HT-29 (cell line): ENCODE measurements around the gene SP5.

- RAMPAGE, long total RNA = no peak
Observed at GRCh38 chr2:170362680-170363616, 185.0 kb downstream of the MYO3B start.

GRCh38 chr2:170455483-170455994 is 259.6 kb upstream of the SP5 start:
- RAMPAGE, long total RNA = no peak

DNA sequence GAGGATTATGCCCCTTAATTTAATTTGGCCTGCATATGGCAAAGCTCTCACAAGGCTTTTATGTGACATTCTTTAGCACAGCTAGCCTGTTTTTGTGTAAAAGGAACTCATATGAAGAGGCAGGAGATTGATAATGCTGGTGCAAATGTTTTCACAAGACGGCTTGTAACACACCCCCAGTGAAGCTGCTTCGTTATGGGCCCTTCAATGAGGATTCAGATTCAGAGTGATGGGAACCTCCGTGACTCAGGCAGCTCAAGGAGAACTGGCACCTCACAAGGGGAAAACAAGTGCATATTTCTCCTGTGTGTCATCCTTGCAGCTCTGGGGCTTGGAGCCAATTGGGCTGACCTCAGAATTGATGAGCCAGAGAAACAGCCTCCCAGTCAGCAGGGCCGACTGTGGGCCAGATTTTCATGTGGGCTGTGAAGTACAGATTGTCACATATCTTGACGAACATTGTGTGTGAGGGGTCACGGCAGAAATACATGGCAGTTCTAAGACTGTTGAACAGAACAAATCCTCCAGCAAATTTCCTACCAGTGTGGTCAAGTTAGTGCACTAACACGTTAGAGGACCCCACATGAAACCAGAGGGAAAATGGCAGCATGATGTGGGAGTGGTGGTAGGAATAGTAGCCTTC is 189.6 kb upstream of the SP5 start:
- RAMPAGE, long total RNA = no peak

DNA sequence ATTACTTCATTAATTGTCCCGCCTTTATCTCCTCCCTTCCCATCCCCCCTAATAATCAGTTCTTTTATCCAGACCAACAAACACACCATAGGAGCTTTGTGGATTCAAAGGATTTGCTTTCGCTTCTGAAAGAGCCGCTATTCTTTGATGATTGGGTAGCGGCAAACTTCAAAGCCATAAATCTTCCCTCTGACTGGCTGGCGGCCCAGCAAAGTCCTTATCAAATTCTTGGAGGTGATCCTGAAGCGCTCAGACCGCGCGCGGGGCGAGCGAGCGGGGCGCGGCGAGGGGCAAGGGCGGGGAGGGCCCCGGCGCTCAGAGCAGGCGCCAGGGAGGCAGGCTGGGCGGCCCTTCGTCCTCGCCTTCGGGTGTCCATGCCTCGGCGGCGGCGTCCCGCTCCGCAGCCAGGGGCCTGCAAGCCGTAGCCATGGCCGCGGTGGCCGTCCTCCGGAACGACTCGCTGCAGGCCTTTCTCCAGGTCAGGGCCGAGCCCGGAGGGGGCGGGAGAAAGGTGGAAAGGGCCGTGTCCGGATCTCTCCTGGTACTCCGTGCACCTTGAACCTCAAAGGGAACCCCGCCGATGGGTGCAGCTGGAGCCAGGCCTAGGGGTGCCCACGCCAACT is at the start of gene SP5:
TSS of gene SP5 (plus strand) at position 252 of the 623 bp plus-strand sequence.
- RAMPAGE, long total RNA = no peak

GRCh38 chr2:170770614-170771816 is 837 bp downstream of the ERICH2 start:
- RAMPAGE, long total RNA = no peak

DNA sequence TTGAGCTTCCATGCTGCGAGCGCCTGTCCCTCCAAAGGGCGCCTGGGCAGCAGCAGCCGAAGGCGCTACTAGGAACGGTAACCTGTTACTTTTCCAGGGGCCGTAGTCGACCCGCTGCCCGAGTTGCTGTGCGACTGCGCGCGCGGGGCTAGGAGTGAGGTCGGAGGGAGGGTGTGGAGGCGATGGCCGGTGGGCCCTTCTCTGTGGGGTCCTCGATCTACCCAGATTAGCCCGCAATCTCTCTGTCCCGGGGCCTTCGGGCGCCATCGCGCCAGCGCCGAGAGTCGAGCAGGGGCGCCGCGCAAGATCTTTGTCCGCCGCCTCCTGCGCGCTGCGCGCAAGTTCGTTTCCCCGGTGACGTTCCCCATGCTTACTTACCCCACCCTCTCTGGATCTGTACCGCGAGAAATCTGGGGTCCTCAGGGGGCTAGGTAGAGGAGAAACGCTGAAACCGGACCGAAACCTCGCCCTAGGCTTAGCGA is 694 bp downstream of the GAD1 start:
- RAMPAGE, long total RNA = no peak

DNA sequence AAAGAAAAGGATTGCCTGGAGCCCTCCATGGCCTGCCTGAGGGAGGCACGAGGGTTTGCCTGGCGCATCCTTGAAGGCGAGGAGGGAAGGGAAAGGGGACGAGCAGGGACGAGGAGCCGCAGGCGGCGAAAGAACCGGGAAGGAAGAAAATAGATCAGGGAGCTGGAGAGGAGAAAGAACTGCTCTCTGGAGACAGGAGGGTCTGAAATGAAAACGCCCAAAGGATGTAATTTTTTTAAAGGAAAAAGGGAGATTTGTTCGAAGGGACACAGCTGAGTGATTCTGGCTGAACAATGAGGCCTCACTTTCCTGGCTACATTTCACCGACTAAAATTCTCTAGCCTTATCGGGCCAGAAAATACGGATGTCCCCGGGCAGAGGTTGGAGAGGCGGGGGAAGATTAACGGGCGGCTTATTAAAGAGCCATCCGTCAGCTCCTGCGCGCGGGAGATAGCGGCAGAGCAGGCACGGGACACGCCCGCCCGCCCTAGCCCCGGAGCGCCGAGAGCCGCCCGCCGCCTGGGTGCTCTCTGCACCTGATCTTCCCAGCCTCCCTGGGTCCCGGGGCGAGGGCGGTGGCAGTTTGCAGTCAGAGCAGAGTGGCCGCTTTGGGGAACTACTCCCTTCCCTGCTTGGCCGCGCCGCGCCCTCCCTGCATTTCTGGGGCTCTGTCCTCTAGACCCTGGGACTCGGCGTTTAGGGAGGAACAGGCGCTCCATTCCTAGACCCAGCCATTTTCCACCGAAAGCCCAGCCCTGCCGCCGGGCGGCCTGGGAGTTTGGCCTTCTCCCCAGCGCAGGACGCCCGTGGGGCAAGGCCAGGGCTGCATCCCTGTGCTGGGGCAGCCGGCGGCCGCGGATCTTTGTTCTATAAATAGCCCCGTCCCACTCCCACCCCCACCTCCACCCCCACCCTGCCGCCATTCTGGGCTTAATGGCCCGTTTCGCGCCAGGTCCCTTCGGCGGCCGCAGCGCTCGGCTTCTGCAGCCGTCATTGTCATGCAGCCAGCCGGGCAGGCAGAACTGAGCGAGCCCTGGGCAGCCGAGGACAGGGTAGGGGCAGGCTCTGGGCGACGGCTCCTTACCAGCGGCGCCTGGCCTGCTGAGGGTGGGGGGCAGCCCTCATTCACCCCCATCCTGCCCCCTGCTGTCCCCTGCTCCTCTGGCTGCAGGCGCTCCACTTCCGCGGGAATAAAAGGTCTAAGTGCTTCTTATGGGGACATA is 6.5 kb downstream of the GAD1 start:
- RAMPAGE, long total RNA = no peak

DNA sequence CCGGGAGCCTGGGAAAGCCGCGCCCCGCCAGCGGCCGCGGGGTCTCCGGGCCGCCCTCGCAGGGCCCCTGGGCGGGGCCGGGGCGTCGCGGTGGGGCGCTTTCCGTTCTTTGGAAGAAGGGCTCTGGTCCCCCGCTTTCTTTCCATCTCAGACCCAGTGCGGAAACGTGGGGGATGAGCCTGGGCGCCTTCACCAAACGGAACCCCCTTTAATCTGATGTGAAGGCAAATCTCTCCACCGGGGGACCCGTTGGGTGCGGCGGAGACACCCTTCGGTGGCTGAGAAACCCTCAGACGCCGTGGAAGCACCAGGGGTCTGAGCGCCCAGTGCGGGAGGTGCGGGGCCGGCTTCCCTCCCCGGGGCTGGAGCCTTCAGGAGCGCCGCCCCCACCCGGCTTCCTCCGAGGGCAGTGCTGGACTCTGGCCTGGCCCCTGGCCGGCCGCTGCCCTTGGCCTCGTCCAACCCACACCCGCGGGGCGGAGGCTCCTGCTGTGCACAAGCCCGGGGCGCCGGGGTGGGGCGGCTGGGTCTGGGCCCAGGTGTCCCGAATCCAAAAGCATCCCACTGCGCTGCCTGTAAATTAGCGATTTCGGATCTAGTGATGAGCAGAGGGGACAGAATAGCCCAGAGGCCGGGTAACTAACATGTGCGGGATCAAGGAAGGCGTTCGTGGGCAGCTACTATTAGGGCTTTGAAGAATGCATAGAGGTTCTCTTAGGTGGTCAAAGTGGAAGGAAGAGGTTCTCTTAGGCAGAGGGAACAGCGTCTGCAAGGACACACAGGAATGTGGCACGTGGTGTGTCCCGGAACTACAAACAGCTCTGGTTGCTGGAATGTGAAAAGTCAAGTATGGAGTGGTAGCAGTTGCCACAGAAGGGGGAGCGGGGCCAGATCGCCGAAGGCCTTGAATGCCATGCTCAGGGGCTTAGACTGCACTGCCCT is 44.8 kb downstream of the GORASP2 start:
- RAMPAGE, long total RNA = no peak

DNA sequence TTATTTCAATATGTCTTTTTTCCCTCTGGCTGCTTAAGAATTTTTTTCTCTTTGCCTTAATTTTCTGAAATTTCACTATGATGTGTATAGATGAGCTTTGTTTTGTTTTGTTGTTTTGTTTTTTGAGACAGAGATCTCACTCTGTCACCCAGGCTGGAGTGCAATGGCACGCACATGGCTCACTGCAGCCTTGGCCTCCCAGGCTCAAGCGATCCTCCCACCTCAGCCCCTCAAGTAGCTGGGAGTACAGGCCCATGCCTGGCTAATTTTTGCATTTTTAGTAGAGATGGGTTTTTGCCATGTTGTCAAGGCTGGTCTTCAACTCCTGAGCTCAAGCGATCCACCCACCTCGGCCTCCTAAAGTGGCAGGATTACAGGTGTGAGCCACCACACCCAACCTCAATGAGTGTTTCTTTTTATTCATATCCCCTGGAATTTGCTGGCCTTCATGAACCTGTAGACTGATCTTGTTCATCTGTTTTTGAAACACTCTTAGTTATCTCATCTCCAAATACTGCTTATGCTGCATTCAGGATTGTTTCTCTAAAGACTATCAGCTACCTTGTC is 110.2 kb downstream of the GORASP2 start:
- RAMPAGE, long total RNA = no peak

DNA sequence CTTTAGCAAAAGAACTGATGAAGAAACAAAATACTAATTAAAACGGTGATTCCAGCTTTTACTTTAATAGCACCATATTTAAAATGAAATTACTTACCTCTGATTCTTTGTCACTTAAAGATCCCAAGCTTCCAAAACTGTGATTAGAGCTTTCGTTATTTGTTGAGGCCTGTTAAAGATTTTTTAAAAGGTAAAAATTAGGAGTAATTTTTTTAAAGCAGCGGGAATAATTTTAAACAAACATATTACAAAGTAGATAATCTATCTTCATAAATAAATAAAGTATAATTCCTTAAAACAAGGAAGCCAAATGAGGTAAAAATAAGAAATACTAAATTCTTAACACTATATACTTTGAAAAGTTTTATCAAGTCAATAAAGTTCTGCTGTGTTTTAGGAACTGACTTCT is 78.0 kb downstream of the TLK1 start:
- RAMPAGE, long total RNA = no peak

- RAMPAGE, long total RNA = no peak
Observed at GRCh38 chr2:171432882-171433630, 734 bp downstream of the METTL8 start.

GRCh38 chr2:171434401-171435204 is 577 bp downstream of the DCAF17 start:
- RAMPAGE, long total RNA = no peak

DNA sequence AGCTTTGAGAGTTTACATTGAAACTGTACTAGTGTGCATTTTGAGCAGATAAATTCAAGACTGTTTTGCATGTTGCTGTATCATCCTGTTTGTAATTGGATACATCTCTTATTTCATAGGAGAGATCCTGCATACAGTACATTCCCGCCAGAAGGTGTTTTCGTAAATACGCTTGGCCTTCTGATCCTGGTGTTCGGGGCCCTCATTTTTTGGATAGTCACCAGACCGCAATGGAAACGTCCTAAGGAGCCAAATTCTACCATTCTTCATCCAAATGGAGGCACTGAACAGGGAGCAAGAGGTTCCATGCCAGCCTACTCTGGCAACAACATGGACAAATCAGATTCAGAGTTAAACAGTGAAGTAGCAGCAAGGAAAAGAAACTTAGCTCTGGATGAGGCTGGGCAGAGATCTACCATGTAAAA is 32.1 kb downstream of the CYBRD1 start:
- RAMPAGE, long total RNA = no peak

- RAMPAGE, long total RNA = no peak
Observed at GRCh38 chr2:171762691-171763738, 75.7 kb downstream of the DYNC1I2 start.

- RAMPAGE, long total RNA = no peak
Observed at GRCh38 chr2:172106058-172107009, 3.6 kb upstream of the DLX2 start.

DNA sequence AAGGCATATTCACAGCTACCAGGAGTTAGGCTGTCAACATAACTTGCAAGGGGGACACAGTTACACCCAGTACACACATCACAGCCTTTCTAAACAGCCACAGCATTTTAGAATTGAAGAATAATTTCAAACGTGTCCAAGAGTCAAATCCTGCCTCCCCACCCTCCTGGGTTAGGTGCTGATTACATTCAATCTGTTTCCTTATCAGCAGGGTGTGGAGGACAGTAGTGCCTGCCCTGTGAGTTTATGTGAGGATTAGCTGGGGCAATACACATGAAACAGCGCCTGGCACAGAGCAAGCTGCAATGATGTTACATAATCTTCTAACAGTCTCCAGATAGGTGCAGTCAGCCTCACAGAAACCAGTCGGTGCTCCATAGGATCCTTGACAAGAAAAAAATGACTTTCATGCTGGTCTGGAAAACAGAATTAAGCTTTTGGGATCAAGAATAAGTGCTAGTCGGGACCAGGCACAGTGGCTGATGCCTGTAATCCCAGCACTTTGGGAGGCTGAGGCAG is 91.7 kb upstream of the ITGA6 start:
- RAMPAGE, long total RNA = no peak

DNA sequence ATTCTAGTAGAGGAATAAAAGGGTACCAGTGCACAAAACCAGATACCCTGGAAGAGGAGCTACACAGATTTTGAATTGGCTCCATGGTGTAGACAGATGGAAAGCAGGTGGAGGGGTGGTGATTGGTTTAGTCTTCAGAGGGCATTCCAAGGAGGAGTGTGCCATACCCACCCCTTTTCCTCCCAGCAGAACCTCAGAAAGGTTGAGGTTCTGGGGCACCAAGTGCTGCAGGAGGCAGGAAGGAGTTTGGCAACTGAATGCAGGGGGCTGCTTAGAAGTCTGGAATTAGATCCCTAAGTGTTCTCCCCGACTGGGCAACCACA is 88.2 kb upstream of the ITGA6 start:
- RAMPAGE, long total RNA = no peak

- RAMPAGE, long total RNA = no peak
Observed at GRCh38 chr2:172339521-172340017, 87.8 kb upstream of the ITGA6 start.

DNA sequence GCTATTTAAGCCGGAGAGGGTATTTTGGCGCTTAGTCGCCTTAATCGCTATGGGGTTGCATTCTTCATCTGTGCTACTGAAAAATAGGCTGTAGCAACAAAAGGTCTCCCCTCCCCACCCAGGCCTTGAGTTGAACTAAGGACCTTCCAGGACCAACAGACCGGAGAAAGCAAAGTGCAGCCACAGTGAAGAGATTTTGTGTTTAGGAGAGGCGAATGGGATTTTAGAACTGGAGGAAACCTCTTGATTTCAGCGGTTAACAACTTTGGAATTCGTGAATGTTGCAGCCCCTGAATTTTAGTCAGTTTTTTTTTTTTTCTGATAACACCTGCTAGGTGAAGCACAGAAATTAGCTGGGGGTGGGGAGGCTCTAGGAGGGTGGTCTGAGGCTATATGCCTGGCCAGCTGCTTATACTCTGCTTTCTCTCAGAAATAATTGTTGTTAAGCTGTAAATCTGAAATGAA is 1.5 kb downstream of the ITGA6 start:
- RAMPAGE, long total RNA = no peak

DNA sequence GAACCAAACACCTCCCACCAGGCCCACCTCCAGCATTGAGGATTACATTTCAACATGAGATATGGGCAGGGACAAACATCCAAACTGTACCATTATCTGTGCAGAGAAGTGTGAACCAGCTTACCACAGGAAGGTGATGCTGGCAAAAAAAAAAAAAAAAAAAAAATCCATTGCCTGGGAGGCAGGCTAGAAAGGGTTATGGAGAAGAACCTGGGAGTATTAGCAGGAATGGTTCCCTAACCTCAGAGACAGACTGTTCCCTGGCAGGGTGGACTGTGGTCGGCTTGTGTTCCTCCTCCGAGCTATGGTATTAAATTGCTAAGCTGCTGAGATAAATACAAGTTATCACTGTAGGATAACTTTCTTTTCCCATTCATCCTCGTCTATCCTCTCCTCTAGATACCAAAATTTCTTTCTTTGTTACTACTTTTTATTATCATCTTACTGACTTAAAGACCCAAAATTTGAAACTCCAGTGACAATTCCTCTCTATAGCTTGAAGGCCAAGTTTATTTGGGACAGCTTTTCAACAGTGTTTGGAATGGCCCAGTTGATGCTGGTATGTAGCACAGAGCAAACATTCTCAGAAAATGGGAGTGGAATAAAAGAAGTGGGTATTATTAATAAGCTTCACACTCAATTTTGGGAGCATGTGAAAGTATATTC is 73.7 kb upstream of the MAP3K20 start:
- RAMPAGE, long total RNA = no peak